T-cell (primary cell): ENCODE measurements around a stretch of chr17.

DNA sequence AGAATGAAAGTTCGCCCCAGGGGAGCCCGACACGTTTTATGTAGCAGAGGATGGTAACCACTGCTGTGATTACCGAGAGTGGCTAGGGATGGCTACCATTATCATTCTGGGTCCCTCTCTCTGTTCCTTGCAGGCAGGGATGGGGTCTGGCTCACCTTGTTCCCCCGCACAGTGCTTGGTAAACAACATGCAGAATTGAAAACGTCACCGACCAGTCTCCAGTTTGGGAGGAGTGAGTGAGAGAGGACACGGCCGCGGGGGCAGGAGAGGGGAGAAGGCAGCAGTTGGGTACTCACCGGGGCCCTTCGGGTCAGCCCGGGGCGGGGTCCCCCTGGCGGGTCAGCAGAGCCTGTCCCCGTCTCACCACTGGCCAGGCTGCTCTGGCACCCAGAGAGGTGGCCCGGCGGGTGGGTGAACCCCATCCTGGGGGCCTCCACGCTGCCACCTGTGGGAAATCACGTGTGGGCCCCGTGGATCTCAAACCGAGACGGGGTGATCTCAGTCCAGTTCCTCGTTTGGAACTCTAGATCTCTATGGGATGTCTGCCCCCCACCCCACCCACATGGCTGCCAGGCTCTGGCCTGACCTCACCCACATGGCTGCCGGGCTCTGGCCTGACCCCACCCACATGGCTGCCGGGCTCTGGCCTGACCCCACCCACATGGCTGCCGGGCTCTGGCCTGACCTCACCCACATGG lies 34.1 kb upstream of the DOC2B start:
- PRO-cap, 7 experiments: no peak in any of the 7 experiments

- PRO-cap, 7 experiments: no peak in any of the 7 experiments
Observed at GRCh38 chr17:549216-549942, 139.3 kb downstream of the C17orf97 start.

DNA sequence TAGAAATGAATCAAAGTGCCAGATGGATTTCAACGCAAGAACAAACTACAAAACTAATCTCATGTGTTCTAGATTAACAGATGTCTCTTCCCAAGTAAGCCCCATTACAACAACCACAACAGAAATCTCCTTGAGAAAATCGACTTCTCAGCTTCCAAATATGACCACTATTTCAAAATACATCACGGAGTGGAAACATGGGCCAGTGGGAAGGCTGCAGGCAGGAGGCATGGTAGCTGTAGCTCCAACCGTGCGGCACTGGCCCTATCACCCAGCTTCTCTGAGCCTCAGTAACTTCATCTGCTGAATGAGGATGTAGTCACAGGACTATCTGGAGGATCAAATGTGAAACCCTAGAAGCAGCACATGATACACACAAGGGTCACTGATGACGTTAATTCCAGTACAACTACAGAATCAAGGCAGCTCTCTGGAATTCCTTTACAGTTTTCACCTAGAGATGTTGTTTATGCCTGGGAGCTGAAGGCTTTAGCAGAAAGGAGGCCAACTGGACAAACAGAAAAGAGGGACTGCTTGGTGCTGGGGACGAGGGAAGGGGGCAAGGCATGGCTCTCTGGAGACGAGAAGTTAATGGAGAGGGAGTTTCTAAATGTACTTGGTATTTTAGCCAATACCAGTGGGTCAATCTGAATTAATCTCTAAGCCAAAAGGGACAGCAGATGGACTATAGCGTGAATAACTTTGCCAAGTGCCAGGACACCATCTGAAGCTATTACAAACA lies 112.1 kb downstream of the VPS53 start:
- PRO-cap, 7 experiments: peak in 3 of 7 experiments; most common minus-strand start position 282 of the sequence (in 2)

GRCh38 chr17:606812-607132 lies 107.9 kb downstream of the VPS53 start:
- PRO-cap, 7 experiments: no peak in any of the 7 experiments

DNA sequence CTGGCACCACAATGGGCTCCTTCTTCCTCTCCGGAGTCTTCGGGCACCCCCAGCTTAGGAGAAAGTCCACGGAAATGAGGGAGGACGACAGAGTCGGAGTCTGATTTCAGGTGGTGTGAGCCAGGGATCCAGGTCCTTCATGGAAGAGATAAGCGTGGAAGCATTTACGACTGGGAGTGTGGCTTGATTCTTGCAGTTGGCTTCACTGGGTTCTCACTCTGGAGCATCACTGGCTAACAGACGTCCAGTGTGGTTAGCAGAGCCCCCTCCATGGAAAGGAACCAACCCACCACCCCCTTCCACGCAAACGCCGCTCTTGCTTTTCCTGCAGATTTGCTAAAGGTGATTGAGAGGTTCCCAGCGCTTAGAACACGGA lies 878 bp downstream of the TLCD3A start:
- PRO-cap, 7 experiments: no peak in any of the 7 experiments

GRCh38 chr17:752464-753236 lies 586 bp upstream of the GEMIN4 start:
- PRO-cap, 7 experiments: peak in 6 of 7 experiments; most common plus-strand start chr17:752884 (in 3); most common minus-strand start chr17:752793 (in 3)

- PRO-cap, 7 experiments: no peak in any of the 7 experiments
Observed at GRCh38 chr17:769717-770421, 12.2 kb downstream of the GLOD4 start.

GRCh38 chr17:890880-891523 lies 88.6 kb downstream of the NXN start:
- PRO-cap, 7 experiments: no peak in any of the 7 experiments

GRCh38 chr17:1036947-1037615 lies 40.2 kb downstream of the TIMM22 start:
- PRO-cap, 7 experiments: no peak in any of the 7 experiments

DNA sequence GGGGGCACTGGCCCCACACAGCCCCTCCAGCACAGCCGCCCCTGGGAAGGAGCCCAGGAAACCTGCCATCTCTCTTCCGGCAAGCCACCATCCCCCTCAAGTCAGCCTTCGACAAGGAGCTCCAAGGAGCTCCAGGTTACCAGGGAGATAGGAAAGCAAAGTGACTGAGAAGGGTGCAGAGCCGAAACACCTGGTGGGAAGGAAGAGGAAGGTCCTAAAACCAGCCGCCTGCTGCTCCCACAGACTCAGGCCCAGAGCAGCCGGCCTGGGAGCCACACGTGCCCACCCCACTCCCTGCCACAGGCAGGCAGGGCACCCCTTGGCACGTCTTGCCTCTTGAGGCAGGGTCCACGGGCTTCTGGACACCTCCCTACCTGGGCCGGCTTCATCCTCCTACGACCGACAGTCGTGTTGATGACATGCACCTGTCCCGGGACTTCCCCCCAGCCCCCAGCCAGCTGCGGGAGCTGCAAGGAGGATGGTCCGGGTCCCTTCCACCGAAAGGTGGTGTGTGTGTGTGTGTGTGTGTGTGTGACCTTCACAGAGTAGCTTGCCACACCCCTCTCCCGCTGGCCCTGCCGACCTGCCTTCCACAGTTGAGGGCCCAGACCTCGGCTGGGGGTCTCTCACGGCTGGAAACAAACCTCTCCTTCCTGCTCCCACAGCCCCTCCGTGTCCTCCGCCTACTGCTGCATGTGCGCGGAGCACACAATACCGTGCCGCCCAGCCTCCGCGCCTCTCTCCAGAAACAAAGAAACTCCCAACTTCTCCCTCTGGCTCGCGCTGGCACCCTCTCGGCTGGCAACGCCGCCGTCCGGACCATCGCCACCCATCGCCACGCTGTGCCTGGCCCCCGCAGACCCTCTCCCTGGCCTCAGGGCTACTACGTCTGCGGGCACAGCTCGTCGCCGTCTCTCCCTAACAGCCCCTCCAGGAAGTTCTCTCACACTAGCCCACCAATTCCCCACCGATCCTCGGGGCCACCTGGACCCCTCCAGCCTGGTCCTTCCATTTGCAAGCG lies 81.0 kb downstream of the TIMM22 start:
- PRO-cap, 7 experiments: no peak in any of the 7 experiments

- PRO-cap, 7 experiments: no peak in any of the 7 experiments
Observed at GRCh38 chr17:1149632-1150359, 30.0 kb downstream of the ABR start.

- PRO-cap, 7 experiments: no peak in any of the 7 experiments
Observed at GRCh38 chr17:1186716-1187763, 7.3 kb upstream of the ABR start.

- PRO-cap, 7 experiments: no peak in any of the 7 experiments
Observed at GRCh38 chr17:1344442-1345190, 55.4 kb downstream of the YWHAE start.

- PRO-cap, 7 experiments: peak in 7 of 7 experiments; most common plus-strand start chr17:1456458 (in 7)
Observed at GRCh38 chr17:1456370-1456750, 328 bp upstream of the CRK start.

- PRO-cap, 7 experiments: no peak in any of the 7 experiments
Observed at GRCh38 chr17:1470200-1470935, 14.3 kb upstream of the CRK start.

GRCh38 chr17:1490462-1491471 lies 1.7 kb downstream of the MYO1C start:
- PRO-cap, 7 experiments: peak in 1 of 7 experiments; most common minus-strand start chr17:1490936 (in 1)

GRCh38 chr17:1494108-1494857 lies 1.8 kb upstream of the MYO1C start:
- PRO-cap, 7 experiments: peak in 1 of 7 experiments; most common minus-strand start chr17:1494561 (in 1)

DNA sequence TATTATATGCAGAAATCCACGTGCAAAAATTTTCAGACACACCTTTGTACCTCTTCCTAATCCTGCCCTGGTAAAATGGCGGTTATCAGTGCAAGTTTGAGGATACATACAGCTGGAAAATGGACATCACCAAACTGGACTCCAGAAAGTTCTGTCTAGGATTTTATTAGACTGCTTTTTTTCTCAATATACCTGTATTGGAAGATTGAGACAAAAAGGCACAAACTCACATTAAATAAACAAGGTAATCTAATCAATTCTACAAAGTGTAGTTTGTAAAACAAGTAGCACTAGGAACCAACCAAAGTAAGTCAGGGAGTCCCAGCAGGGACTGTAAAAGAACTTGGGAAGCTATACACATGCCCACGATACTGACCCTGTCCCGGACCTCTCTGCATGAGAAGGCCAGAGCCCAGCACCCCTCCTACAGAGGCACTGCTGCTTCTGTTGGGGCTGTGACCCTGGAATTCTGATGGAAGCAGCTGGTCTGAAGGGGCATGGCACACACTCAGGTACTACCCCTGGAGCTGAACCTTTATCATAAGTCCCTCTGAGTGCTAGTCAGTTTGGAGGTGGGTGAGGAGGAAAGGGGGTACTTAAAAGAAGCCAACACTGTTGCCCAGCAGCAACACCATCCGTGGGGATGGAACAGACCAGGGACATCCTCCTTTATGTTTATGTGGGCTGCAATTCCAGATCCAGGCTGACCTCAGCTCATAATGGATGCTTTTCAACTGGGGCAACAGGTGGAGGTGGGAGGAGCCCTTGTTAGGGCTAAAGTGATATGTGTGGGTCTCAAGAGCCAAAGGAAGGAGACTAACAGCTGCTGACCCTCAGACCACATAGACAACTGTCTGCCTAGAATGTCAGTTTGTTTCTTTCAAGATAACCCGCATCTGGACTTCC lies 1.7 kb upstream of the INPP5K start:
- PRO-cap, 7 experiments: no peak in any of the 7 experiments

DNA sequence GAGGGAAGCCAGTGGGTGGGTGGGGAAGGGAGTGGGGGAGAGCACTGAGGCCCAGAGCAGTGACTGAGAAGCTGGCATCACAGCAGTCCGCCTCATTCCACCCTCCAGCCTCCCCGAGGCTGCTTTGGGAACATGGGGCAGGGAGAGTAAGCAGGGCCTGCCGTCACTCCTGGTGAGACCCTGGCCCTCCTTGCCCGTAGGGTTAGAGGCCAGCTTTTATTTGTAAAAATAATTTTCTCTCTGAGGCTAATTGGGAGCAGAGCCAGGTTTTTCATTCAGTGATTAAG lies 4.2 kb upstream of the INPP5K start:
- PRO-cap, 7 experiments: no peak in any of the 7 experiments

GRCh38 chr17:1560967-1561590 lies 1.5 kb downstream of the PITPNA start:
- PRO-cap, 7 experiments: no peak in any of the 7 experiments